M059J (cell line): ENCODE measurements around the genes STAC2, CDK12 and NEUROD2.

DNA sequence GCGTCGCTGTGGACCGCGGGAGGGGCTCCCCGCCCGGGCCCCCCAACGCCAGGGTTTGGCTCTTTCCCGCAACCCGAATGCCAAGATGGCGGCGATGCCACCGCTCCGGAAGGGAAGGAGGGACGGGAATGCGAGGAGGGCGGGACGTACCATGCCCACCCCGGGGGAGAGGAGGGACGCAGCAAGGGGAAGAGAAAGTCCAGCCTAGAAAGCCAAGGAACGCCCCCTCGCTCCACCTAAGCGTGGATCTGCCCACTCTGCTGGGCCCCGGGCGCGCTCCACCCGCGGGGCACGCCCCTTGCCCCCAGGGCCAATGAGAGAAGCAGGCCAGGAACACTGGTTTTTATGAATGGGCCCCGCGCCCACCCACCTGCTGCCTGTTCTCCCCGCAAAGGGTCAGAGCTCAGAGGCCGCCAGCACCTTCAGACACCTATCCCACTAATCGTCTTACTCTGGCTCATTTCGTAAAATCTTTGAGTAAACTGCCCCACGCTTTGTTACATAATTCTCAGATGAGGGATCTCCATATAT lies 543 bp upstream of the PIP4K2B start:
- RAMPAGE, long total RNA, result no peak

DNA sequence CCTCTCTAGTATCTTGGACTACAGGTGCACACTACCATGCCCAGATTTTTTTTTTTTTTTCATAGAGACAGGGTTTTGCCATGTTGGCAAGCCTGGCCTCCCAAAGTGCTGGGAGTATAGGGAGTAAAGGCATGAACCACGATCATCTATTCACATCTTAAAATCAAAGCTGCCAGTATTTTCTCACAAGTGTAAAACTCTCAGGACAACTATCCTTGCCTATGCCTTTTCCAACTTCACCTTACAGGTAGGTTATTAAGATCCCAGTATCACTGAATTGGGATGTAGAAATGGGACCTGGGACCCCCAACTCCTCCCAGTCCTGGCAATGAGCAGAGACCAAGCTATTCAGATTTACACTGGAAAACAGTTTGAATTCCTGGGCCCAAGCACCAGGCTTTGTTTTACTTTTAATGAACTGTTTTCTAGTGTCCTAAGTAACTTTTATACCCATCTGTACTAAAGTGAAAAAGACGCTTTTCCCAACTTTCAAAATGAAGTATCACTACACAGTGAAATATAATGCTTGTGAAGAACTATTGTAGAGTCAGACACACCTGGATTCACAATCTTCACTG lies 2.8 kb downstream of the RPL23 start:
- RAMPAGE, long total RNA, result no peak

GRCh38 chr17:38867129-38867788 lies 2.6 kb upstream of the LASP1 start:
- RAMPAGE, long total RNA, result no peak

GRCh38 chr17:38872636-38873529 lies 3.0 kb downstream of the LASP1 start:
- RAMPAGE, long total RNA, result no peak

DNA sequence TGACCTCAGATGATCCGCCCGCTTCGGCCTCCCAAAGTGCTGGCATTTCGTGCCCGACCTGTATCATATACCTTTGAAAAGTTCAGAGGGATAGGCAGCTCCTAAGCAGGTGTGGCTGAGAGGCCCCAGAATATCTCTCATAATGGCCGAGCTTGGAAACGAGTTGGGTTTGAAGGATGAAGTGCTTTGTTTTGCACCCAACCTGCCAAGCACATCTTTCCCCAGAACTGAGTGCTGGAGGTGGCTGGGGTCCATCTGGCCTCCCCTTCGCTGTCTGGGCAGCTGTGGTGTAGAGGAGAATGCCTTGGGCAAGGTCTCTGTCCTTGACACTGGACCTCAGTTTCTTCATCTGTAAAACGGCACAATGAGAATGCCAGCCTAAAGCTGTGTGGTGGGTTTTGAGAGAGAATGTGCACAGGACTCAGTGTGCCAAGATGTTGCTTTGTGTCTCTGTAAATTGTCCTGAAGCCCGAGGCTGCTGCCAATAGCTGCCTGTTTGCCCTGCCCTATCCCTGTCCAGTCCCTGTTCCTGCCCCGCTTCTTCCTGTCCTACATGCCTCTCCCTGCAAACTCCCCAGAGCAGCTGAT lies 15.2 kb downstream of the LASP1 start:
- RAMPAGE, long total RNA, result no peak

- RAMPAGE, long total RNA, result no peak
These were observed 90.5 kb upstream of the FBXO47 start for GRCh38 chr17:39057697-39058145.

DNA sequence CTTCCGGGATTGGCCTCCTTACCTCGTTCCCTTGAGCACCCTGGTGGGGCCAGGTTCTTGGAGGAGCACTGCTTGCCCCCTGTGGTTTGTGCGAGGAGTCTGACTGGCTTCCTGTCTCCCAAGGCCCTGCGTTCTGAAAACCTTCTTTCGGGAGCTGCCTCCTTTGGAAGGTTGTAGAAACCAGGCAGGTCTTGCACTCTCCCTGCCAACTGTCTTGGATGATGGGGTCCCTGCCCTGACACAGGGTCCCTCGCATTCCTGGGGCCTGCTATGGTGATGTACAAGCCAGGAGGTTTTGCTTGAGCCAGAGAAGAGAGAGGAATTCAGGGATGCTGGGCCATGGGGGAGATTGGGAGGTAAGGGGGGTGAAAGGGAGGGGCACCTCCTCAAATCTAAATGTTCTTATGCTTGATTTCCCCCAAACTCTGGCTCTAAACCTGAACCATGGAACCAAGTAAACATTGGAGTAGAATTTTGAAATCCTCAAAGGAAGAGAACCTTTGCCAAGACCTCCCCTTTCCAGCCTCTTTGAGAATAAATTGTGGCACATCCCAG lies 19.6 kb downstream of the PLXDC1 start:
- RAMPAGE, long total RNA, result no peak

DNA sequence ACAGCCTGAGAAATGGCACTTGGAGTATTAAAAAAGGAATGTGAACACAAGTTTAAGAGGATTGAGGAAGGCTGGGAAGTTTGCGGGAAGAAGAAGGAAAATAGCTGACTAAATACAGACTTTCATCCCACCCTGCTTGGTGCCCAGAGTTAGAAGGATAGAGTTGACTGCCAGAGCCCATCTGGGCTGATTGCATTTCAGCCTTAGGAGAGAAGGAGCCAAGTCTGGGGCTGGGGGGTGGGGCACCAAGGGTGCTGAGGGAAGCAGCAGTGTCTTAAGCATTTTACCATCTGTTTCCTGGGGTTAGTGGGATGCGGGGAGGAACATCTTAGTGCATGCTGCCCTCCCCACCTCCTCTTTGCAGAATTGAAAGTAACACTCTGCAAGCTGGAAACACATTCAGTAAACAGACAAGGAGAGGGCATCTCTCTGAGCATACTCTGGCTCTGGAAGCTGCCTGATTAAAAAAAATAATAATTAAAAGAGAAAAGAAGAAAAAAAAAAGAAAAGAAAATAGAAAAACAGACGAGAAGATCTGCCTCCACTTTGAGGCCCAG lies 1.5 kb upstream of the ARL5C start:
- RAMPAGE, long total RNA, result no peak

DNA sequence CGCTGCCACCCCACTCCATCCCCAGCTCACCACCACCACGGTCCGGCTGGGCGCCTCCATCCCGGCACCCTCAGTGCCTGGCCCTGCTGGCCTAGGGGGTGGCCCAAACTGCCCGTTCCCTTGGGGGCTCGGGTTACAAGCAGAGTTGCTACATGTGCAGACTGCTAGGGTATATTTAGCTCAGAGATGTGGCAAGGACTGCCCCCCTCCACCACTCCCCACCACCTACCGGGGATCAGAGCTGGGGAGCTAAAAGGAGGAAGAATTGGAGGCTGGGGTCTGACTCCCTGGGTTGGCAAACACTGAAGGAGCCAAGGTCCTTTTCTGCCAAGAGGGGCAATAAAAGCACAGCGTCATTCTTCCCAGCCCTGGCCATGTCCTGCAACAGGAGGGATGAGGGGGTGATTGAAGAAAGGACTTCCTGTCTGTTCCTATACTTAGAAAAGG lies 4.0 kb downstream of the CACNB1 start:
- RAMPAGE, long total RNA, result no peak

GRCh38 chr17:39225276-39226303 lies at the start of gene STAC2:
TSS of gene STAC2 (minus strand) at chr17:39225945.
- RAMPAGE, long total RNA, result no peak

- RAMPAGE, long total RNA, result no peak
These were observed 1.1 kb downstream of the FBXL20 start for GRCh38 chr17:39400101-39400907.

- RAMPAGE, long total RNA, result no peak
These were observed 7.6 kb downstream of the MED1 start for GRCh38 chr17:39443401-39443913.

GRCh38 chr17:39461044-39461614 lies at the start of gene CDK12:
TSS of gene CDK12 (plus strand) at chr17:39461486.
- RAMPAGE, long total RNA, result no peak

DNA sequence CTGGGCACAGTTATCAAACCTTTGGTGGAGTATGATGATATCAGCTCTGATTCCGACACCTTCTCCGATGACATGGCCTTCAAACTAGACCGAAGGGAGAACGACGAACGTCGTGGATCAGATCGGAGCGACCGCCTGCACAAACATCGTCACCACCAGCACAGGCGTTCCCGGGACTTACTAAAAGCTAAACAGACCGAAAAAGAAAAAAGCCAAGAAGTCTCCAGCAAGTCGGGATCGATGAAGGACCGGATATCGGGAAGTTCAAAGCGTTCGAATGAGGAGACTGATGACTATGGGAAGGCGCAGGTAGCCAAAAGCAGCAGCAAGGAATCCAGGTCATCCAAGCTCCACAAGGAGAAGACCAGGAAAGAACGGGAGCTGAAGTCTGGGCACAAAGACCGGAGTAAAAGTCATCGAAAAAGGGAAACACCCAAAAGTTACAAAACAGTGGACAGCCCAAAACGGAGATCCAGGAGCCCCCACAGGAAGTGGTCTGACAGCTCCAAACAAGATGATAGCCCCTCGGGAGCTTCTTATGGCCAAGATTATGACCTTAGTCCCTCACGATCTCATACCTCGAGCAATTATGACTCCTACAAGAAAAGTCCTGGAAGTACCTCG lies 1.1 kb downstream of the CDK12 start:
- RAMPAGE, long total RNA, result no peak

DNA sequence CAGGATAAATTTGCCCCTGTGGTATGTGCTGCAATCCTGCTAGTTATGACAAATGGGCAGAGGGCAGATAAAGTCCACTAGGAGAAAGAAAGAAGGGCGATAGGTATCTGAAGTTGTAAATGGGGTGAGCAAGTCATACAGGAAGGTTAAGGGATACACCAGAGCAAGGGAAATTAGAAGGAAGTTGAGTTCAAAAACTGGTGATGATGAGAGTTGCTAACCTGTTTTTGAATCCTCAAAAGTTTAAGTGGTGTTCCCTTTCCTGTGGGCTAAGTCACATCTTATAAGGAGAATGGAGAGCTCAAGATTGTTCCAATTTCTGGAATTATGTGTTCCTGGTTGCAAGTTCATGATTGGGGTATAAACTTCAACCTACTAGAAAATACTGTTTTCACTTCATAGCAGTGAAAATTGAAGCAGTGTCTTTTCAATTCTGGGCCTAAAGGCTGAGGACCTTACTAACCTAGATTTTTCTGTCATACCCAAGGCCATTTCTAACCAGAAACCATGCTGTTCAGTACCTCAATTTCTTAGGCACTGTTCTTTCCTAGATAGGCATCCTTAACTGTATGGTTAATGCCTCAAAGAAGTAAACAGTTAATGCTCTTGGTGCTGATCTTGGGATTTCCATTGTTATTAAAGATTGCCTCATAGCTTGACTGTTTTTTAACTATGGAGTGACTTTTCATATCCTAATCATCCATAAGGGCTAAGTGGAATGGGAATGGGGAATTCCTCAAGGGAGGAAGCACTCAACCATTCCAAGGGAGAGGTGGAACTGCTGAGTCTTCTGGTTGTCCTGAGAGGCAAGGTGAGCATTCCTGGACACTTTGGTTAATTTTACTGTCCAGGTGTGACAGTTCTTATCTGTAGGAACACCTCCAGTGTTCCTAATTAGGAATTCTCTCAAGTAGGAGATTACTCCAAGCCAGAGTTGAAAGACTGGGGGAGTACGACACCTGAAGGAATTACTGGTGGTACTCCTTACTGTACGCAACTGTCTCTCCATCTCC lies 72.2 kb downstream of the NEUROD2 start:
- RAMPAGE, long total RNA, result no peak

DNA sequence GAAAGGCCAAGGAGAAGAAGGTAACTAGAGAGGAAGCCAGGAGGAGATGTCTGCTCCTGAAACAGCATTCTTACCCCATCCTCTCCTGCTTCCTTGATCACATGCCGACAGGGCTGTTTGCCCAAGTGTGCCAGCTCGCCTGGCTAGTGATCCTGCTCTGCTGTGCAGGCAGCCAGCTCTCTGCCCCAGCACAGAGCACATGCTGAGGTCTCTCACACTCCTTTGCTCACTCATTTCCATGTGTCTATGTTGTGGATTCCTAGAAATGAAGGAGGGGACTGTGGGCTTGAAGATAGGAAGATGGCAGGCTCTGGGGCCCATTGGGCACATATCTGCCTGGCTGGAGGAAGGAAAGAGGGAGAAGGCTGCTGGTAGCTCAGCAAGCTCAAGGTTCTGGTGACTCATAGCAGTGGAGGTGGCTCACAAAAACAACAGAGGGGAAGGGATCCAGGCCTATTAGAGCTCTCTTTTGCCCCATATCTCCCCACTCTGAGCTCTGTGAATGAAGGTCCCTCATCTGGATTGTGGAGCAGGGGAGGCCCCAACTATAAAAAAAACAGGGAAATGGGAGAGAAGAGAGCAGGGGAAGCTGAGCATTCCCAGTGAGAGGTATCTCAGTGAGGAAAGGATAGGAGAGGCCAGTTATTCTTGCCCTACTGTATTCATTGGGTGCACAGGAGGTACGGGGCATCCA lies 54.2 kb downstream of the NEUROD2 start:
- RAMPAGE, long total RNA, result no peak

GRCh38 chr17:39606804-39607360 lies 838 bp downstream of the NEUROD2 start:
- RAMPAGE, long total RNA, result no peak

DNA sequence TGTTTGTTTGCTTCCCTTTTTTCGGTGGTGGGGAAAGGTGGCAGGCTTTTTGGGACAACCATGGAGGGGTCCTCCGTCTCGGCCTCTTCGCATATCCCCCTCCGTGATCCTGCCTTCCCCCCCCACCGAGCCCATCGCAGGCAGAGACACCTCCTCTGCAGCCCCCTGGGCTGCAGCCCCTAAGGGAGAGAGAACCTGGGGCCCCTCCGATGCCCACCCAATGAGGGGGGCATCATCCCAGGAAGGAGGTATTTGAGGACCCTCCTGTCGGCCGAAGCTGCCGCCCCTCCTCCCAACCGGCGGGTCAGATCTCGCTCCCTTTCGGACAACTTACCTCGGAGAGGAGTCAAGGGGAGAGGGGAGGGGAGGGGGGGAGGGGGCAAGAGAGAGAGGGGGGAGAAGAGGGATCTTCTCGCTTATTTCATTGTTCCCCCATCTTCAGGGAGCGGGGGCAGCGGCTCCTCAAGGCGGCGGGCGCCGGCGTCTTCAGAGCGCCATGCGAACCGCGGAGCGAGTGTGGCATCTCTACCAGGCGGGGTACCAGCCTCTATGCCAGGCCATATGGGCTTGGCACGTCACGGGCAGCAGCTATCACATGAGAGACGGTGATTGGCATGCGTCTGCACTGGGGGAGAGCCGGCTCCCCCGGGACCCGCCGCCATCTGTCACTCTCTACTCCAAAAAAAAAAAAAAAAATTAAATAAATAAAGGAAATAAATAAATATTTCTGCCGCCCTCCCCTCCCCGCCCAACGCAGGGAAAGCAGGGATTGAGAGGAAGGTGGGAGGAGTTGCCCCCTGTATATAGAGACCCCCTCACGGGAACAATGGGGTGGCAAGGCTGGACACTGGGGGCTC lies at the start of gene NEUROD2:
TSS of gene NEUROD2 (minus strand) at position 527 of the 857 bp plus-strand sequence.
- RAMPAGE, long total RNA, result no peak

DNA sequence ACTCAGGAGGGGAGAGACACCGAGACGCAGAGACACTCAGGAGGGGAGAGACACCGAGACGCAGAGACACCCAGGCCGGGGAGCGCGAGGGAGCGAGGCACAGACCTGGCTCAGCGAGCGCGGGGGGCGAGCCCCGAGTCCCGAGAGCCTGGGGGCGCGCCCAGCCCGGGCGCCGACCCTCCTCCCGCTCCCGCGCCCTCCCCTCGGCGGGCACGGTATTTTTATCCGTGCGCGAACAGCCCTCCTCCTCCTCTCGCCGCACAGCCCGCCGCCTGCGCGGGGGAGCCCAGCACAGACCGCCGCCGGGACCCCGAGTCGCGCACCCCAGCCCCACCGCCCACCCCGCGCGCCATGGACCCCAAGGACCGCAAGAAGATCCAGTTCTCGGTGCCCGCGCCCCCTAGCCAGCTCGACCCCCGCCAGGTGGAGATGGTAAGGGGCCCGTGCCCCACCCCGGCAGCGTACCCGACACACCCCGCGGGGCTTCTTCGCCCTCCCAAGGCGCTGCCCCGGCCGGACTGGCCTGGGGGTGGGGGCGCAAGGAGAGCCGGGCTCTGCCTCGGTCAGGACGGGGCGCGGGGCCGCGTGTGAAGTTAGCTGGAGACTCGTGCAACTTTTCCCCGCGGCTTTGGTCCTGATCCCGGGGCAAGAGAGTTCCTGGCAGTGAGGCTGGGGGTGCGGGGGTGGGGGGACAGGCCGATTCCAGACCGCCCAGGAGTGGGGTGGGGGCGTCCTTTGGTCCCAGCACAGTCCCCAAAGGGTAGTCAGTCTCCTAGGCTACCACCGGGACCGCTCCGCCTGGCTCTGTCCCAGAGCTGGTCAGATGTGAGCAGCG lies 507 bp downstream of the PPP1R1B start:
- RAMPAGE, long total RNA, result no peak

DNA sequence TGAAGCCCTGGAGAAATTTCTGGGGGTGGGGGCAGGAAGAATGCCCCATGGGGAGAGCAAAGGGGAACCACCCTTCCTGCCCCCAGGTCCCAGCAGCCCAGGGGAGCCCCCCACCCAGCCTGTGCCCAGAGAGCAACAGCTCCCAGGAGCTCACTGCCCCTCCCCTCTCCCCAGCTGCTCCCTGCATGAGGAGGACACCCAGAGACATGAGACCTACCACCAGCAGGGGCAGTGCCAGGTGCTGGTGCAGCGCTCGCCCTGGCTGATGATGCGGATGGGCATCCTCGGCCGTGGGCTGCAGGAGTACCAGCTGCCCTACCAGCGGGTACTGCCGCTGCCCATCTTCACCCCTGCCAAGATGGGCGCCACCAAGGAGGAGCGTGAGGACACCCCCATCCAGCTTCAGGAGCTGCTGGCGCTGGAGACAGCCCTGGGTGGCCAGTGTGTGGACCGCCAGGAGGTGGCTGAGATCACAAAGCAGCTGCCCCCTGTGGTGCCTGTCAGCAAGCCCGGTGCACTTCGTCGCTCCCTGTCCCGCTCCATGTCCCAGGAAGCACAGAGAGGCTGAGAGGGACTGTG lies 482 bp downstream of the TCAP start:
- RAMPAGE, long total RNA, result no peak